Measurements from ENCODE around the gene MCMBP.

DNA sequence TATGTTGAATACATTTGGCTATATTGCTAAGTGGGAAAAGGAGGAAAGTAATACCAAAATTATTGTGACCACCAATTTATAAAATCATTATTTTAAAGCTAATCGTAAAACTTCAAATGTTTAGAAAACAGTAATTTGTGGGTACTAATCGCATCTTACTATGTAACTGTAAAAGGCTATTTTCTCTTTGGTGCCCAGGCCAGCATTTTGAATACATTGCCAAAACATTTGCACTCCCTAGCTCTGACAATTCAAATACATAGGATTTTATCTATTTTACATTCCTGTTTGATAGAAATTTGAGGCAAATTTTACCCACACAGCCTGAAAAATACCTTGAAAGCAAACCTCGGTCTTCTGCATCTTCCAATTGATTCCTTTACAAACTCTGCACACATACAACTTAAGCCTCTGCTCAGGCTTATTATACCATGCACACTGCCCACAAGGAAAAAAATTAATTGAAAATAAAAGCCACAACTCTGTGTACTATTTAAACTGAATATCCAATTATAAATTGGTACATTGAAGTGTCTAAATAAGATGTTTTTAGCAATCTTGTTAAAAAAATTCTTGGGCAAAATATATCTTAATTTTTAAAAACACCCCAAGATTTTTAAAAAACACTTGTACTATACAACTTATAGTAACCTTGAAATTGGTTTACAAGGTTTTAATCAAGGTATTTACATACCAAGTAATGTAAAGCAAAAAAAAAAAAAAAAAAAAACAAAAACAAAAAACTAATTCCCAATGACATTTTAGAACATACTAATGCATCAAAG, 22.7 kb downstream of the TIAL1 start:
- PRO-cap, result no peak

GRCh38 chr10:119582305-119582641, 14.5 kb downstream of the TIAL1 start:
- PRO-cap, result no peak

DNA sequence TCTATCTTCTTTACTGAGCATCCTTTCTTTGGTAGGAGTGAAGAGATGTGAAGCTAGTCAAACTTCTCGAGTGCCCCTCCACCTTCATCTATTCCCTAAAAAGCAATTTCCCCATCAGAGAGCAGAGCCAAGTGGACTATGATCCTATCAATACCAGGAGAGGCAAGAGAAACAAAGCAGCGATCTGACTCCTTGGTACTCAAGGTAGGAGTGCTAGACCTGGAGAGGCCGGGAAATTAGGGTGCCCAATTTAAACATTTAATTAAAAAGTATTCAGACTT, 1.7 kb downstream of the TIAL1 start:
- PRO-cap, result no peak

GRCh38 chr10:119651941-119652463, 822 bp downstream of the BAG3 start:
- PRO-cap, result no peak

DNA sequence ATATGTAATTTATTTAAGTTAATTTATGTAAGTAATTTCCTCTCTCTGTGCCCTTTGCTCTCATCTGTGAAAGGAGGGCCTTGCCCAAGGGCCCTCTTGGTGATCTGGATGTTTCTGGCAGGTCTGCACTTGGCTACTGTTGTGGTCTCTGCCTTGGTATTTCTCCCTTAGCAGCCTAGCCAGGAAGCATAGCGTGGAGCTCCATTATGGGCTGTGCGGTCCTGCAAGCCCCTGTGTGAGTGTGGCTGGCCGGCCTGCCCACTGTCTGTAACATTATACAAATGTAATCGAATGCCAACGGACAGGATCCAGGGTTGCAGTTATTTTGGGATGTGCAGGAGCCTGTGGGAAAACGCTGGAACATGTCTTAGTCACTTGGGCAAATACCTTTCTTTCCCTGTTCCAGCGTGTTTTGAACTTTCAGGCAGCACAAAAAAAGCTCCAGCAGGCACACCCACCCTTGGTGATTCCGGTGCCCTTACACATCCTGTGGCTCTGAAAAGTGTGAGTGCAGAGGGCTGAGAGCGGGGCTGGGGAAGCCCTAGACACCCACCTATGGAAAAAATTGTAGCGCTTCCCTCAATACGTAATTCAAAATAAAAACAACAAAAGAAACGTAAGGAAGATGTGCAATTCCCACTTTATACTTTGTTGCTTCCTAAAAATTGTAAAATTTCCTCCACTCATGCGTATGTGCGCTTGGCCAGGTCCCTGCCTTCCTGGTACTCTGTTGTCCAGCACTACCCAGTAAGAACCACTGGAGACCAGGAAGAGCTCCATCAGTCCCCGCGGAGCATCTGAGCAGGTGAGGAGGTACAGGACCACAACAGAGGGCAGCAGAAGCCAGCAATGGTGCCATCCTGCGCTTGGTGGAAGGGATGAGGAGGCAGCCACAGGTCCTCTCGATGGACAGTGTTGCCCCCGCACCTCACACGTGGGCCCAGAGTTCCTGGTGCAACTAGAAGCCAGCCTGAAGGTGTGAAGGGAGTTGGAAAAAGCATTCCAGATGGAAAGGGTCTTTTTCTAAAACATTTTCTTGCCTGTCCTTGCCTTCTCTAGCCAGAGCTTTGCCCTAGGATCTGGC, 29.7 kb downstream of the BAG3 start:
- PRO-cap, result no peak

DNA sequence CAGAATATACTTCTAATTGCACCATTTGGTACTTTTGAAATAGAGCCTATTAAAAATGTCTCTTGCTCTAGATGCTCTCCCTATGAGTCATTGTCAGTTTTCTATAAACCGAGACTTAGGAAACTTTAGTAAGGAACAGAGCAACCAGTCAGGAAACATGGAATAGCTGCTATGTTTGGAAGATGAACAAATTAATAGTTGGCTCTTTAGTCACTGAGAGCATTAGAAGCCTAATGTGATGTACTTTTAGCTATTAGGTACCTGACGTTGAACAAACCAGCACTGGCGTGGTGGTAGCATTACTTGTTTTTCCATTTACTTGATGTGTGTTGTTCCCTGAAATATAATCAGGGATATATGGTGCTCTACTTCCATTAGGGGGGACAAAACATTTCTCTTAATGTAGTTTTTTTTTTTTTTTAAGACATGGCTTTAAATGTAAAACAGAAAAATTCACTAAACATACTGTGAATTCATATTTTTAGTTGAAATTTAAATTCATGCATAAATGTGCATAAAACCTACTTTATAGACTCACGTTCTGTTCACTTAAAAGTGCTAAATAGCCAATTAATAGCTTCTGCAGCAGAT, 35.4 kb downstream of the INPP5F start:
- PRO-cap, result no peak

DNA sequence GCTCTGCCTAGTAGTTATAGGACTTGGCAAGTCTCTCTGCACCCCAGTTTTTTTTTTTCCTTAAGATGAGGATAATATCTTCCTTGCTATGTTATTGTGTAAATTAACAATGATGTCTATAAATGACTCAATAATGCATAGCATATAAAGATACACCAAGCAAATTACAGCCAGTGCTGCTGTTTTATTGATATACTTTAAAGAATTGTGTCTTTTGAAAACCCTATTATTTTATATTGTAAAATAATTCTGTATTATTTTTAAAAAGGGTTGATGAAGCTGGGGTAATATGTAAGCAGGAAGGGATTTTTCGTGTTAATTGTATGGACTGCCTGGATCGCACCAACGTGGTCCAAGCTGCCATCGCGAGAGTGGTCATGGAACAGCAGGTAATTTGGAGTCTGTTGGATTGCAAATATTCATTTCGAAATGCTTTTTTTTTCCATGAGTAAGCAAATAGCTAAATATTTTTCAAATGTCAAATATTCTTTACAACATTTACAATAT, 66.5 kb downstream of the MCMBP start:
- PRO-cap, result no peak

GRCh38 chr10:119858802-119859216, 13.8 kb downstream of the MCMBP start:
- PRO-cap, result no peak

DNA sequence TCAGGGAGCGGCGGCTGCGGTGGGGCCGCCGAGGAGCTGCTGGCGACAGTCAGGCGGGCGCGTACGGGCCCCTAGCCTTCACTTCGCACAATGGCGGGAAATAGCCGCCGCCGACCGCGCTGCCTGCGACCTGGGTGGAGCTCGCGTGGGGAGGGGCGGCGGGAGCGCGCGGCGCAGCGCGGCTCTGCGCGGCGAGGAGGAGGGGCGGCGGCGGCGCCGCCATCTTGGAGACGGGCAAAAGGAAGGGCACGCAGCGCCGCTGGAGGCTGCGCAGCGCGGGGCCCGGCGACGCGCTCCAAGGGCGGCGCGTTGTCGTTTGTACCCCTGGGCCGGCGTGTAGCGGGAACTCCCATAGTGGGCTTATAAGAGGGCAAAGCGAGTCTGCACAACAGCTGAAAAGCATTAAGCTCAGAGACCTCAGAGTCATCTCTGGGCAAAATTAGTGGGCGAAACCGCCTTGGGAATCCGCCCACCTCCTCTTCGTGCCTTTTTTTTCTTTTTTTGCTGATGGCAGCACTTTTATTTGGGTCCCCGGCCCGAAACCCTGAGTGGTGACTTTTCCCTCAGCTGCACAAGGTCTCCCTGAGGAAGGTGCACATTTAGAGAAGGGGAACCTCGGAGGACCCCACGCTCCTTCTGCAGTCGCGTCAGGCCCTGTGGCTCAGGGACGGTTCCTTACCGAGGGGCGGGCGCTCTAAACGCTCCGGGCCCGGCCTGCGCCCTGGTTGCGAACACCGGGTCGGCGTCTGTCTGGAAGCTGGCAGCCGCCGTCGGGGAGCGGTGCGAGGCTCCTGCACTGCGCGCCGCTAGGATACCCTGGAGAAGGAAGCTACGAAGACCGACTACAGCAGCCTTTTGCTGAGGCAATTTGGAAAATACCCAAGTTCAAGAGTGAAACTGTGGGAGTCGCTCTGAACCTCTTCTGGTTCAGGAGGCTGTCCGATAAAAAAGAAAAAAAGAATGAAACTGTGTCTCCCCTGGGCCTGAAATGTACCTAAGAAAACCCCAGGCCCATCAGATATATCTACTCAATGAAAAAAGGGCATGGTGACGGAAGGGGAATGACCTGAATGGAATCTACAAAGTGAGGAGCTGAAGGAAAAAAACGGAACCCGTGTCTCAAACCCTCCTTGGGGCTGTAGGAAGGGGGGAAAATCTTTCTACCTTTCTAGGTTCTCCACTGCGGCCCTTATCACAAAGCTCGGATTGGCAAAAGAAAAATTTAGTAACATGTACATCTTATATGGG, at the start of gene MCMBP:
Gene MCMBP, minus strand, starts transcription at position 92 of the 1,248 bp plus-strand sequence.
- PRO-cap, result bidirectional peak, plus-strand start at position 249 of the sequence, minus-strand start at position 92 of the sequence

DNA sequence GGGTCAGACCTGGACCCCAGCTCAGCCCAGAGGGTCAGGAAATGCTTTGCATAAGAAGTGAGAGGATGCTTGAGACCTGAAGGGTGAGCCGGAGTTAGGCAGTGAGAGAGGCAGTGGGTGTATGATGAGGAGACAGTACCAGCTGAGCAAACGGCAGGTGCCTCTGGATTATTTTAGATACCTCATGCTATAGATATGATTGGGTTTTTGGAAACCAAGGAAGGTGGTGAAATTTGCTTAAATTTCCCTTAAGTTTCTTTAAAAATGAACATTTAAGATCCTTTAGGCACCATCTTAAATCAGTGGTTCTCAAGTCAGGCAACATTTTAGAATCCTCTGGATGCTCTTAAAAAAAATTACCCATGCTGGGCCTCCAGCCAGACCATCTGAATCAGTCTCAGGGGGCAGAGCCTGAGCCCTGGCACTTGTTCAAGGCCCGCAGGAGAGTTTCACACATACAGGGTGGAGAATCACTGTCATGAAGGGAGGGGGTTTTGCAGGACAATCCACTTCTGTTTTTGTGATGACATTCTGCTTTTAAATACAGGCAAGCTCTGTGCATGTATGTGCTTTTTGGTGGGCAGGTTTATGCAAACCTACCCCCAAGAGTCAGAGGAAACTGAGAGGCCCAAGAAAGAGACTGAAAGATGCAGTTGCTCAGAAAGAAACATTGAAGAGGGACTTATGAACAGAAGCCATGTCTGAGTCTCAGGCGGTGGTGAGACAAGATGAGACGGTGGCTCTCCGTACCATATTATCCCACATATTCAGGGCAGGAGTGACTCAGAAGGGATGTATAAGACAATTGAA, 268.5 kb downstream of the SEC23IP start:
- PRO-cap, result no peak

- PRO-cap, result no peak
These were observed 98.4 kb downstream of the WDR11 start for GRCh38 chr10:120949429-120949996.

DNA sequence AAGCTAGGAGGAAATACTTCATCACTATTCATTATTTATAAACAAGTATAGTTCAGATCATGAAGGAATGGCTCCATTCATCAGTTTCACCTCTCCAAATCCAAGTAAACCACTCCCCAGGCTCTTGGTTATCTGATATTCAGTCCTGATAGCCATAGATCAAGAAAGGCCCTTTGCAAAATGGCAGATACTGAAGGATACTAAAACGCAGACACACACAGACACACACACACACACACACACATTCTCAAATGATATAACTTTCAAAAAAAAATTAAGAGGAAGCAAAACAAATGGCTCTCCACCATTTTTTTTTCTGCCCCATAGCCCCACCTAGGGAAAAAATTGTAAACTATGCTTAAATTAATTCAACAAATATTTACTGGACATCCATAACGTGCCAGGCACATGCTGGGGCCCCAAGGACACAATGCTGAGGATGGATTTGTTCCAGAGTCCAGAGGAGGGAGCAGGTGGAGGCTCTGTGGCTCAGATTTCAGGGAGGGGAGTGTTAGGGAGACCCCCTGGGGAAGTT, 261.3 kb downstream of the WDR11 start:
- PRO-cap, result no peak

- PRO-cap, result no peak
These were observed 111.1 kb downstream of the FGFR2 start for GRCh38 chr10:121487143-121487590.

- PRO-cap, result no peak
These were observed 97.8 kb downstream of the FGFR2 start for GRCh38 chr10:121500358-121500983.

DNA sequence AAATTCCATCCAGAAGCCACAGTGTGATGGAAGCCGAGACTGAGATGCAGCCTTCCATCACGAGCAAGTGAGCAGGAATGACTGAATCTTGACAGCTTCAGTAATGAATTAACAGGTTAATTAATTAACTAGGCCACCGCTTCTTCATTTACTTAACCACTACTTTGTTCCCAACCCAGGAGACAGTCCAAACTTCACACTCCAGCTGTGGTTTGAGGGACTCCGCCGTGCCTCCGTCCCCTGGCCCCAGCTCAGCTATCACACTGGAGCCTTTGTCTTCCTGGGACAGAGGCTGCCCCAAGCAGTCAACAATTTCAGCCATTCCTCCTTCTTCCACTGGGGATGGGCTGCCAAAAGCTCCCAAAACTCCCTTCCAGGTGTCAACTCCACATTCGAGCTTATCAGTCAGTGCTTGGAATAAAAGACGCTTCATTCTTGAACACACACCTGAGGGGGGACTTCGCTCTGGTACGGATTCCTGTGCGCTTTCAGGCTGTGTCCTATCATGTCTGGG, 65.8 kb downstream of the FGFR2 start:
- PRO-cap, result no peak

DNA sequence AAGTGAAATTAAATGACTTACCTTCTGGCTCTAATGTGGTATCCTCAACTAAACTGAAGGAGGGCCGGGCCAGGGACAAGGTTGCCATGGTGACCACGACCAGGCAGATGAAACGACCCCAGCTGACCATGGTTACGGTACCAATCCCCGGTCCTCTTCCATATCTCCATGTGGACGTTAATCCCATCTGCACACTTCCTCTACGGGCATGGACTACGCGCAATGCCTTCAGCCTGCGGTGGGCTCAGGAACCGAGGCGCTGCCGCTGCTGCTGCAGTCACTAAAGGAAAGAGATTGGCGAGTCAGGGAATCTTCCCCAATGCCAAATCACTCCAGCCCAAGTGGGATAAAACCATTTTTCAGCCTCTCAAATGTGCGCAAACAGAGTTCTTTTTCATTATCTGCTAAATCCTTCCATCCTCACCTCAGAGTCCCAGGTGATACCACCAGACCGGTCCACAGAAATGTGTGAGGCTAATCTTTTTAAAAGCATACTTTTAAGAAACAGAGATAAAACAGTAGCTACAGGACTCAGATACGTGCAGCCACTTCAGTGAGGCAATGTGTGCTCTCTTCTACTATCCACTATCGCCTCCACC, 4.5 kb downstream of the FGFR2 start:
- PRO-cap, result no peak

DNA sequence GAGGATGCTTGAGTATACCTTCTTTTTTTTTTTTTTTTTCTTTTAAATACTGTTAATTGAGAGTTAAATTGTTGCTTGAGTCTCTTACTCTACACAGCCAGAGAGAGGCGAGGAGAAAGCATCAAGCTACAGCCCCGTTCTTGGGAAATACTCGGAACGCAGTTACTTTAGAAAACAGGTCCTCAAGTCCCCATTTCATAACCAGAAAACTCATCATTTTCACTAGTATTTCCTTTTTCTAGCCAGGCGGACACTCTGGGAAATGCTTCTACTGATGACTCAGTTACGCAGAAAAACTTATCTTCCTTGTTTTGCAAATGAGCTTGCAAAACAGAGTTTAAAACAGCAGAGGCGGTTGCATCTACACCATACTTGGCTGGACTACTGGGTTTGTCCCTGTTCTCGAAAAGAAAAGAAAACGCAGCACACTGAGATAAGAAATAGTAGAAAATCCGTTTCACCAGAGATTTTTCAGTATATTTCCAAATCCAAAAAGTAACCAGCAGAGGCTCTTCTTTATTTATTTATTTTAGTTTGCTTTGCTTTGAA, 111.5 kb upstream of the FGFR2 start:
- PRO-cap, result no peak

DNA sequence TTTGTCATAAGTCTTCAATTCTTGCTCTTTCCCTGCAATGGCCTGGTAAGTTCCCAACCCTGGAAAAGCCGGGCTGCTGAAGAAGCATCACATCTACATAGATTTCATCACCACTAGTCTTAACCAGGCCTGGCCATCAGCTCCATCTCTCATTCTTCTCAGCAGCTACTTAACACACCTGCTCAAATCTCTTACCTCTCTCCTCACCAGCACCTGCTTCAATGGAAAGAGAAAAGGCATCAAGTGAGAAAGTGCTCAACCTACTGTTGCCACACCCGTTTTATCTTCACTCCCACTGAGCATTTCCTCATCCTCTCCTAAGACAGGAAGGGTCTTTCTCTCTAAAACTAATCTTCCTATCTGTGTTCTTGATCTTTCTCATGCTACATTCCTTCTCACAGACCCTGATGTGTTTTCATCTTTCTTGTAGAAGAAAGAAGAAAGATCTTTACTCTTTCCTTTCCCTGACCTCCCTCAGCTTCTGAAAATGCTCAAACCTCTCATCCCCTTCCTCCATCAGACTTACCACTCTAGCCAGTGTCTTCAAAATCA, 148.6 kb downstream of the ATE1 start:
- PRO-cap, result no peak

GRCh38 chr10:121886951-121887682, 40.7 kb downstream of the ATE1 start:
- PRO-cap, result no peak

DNA sequence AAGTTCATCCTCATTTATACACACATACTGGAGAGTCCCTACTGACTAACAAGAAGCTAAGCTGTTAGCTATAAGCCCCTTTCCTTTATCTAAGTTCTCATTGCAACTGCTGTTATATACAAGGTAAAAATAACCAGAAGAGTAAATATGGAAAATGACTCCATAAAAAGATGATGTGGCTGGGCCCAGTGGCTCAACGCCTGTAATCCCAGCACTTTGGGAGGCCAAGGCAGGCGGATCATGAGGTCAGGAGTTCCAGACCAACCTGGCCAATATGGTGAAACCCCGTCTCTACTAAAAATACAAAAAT, 10.0 kb downstream of the ATE1 start:
- PRO-cap, result no peak

All from mesenteric fat pad (tissue), 1 donor.